ENCODE measurements around the genes PRKCSH, WDR83 and FBXW9.

GRCh38 chr19:11247304-11247888 is 8.0 kb downstream of the ANGPTL8 start:
- PRO-cap = bidirectional peak, plus-strand start at chr19:11247688, minus-strand start at chr19:11247447

GRCh38 chr19:11252918-11253381 is 9.4 kb downstream of the DOCK6 start:
- PRO-cap = no peak

GRCh38 chr19:11344277-11344958 is 1.6 kb downstream of the TMEM205 start:
- PRO-cap = no peak

DNA sequence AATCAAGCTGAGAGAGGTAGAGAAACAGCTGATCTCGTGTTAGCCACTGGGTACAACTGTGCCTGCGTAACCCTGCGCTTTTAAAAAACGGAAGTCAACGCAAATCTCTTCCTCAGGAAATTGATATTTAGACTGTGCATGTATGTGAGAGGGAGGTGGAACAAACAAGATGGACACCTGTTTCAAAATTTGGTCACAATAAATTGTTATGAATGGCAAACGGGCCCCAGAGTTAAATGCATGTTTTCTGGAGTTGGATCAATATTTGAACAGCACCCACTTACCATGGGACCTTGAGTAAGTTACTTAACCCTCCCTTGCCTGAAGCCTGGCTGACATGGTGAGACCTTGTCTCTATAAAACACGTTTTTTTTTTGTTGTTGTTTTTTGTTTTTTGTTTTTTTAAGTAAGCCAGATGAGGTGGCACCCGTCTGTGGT is 3.2 kb upstream of the EPOR start:
- PRO-cap = bidirectional peak, plus-strand start at position 141 of the sequence, minus-strand start at position 58 of the sequence

DNA sequence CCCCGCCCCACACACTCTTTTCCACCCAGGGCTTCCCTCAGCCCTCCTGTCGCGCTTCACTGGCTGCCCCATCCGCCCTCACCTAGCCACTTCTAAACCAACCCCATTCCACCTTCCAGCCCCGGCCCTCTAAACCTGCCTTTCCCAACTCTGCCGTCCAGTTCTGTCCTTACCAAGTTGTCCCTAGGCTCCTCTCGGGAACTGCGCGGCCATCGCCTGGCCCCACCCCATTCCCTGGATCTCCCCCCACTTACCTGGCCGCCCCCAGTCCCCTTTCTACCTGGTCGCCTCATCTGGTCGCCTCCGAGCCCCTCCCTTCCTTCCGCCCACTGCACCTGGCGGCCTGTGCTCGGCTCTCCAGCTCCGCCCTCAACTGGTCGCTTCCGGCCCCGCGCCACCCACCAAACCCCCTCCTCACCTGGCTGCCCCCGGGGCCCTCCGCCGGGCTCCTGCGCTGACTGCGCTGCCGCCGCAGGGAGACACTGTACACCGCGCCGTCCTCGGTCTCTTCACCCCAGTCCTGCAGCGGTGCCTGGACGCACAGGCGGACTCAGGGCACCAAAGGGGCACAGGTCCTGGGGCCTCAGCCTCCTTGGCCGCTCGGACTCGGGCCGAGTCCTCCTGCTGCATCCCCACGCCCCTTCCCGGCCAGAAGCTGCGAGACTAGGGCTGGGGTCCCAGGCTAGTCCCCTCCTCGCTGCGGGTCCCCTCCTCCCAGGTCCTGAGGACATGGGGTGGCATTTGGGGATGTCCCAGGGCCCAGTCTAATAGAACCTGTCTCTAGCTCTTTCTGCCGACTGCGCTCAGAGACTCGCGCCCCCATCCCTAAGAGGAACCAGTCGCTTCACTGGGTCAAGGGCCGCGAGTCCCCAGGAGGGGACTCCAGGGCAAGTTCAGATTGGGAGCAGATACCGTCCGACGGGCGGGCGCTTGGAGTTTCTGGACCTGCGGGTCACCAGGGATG is 579 bp downstream of the RGL3 start:
- PRO-cap = no peak

DNA sequence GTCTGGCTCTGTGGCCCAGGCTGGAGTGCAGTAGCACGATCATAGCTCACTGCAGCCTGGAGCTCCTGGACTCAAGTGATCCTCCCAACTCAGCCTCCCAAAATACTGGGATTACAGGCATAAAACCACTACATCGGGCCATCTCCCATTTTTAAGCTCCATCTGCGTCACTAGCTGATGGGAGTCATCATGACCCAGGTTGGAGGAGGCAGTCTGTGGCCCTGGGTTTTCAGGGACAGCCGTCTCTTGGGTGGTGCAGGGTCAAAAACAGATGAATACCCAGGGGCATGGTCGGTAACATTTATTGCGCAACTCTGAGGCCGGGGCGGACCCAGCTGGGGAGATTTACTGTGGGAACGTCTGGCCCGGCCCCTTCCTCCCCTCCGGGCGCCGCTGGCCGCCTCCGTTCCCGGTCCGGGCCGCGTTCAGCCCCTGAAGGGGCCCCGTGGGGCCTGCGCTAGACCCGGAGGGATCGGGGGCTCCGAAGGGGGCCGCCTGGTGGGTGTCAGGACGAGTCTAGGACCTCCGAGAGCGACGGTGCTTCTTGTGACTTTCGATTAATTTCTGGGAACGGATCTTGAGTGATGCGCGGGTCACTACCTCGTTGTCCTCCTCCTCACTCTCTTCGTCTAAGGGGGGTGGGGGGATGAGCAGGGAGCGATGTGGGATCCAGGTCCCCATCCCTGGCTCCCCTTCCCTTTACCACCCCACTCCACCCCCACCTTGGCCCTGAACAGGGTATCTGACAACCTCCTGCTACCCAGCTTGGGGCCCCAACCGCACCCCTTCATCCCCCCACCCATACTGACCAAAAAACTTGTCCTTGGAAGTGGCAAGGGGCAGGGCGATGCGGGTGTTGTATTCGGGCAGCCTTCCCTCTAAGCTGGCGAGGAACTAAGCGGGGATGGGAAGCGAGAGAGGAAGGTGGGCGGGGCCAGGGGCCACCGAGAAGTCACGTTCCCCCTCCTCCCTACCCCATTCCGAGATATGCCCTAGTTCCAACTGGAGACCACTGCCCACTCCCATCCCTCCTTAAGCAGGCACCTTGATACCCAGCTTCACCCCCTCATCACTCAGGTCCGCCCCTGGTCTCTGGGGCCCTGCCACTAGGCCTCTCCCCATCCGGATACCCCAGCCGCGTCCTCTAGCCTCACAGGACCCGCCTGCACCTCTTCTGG is 1.6 kb upstream of the RGL3 start:
- PRO-cap = bidirectional peak, plus-strand start at position 216 of the sequence, minus-strand start at position 77 of the sequence; unidirectional peak, minus-strand start at position 880 of the sequence

DNA sequence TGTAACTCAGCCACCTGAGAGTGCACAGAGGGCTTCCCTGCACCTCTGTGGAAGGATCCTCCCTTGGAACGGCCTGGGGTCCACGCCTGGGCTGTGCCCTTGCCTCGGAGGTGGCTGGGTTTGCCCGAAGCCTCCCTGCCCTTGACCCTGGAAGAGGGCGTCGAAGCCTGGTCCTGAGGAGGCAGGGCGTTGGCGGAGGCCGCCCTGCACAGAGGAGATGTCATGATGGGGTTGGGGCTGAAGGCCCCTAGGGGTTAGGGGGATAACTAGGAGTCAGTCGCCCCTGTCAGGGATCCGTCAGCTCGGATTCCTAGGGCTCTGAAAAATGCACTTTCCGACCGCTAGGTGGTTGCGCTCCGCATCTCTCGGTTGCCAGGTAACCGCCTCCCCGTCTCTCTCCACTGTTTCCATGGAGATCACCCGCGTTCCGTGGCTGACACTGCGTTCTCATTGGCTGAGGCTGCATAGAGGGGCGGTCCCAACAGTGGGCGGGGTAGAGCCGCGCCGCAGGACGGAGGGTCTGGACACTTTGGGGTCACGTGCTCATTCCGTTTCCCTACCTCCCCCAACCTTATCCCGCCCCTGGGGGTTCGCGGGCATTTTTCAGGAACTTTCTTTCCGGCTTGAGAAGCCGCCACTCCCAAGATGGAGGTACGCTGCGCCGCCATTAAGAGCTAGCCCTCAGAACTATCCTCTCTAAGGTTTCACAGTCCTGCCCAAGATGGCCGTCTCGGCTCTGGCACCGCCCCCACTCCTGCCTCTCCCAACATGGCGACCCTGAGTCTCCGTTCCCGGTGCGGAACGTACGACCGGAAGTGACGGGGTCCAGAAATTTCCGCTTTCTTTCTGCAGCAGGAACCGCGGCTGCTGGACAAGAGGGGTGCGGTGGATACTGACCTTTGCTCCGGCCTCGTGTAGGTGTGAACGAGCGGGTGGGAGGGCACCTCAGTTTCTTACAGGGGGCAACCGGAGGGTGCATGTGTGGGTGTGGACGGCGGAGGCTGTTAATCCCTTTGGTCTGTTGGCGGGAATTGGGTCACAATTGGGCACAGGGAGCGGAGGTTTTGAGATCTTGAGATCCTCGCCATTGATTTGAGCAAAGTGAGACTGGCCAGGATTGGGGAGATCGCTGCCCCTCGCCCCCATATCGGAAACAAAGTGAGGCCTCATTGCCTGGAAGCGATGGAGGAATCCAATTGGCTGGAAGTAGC is at the start of gene PRKCSH:
PRKCSH (plus strand) TSS at position 843 of the 1,211 bp plus-strand sequence.
- PRO-cap = bidirectional peak, plus-strand start at position 496 of the sequence, minus-strand start at position 320 of the sequence; bidirectional peak, plus-strand start at position 843 of the sequence, minus-strand start at position 691 of the sequence

GRCh38 chr19:11539469-11540452 is 1.1 kb downstream of the CNN1 start:
- PRO-cap = bidirectional peak, plus-strand start at chr19:11539985, minus-strand start at chr19:11539764

DNA sequence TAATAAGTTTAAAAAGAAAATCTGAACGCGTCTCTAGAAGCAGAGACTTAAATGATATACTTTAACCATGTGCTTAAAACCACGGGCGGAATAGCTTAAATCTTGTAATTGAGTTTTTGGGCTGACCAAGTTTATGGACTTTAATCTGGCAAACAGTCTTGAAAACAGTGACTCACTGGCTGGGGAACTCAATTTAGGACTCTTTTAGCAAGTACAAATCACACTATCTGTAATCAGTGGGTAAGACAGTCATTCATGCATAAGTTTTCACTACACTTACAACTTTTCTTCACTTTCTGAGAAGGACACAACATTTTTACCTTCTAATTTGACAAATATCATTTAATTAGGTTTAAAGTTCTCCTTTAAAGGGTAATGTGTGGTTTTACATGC is 26.8 kb downstream of the ZNF627 start:
- PRO-cap = no peak

DNA sequence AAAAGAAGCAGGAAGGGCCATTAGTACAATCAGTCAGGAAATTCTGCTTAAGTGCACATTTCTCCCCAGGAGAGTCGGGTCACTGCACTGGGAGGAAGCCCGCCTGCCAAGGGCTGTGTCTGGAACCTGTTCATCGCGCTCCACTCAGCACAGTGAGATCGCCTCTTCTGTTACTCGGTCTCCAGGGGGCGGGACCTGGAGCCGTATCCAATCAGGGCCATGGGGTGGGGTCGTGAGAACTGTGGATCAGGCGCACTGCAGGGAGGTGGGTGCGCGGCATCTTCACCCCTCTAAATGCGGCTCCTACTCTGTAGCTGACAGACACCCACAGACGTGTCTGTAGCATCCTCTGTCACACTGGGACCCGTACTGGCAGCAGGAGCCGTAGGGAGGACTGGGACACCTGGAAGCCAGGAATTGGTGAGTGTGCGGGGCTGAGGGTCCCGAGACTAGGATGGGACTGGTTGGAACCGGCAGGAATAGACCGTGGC is 64.9 kb downstream of the ZNF823 start:
- PRO-cap = bidirectional peak, plus-strand start at position 242 of the sequence, minus-strand start at position 146 of the sequence

GRCh38 chr19:11964035-11964307 is 869 bp upstream of the ZNF763 start:
- PRO-cap = no peak

GRCh38 chr19:11968492-11969021 is 3.7 kb downstream of the ZNF763 start:
- PRO-cap = no peak

DNA sequence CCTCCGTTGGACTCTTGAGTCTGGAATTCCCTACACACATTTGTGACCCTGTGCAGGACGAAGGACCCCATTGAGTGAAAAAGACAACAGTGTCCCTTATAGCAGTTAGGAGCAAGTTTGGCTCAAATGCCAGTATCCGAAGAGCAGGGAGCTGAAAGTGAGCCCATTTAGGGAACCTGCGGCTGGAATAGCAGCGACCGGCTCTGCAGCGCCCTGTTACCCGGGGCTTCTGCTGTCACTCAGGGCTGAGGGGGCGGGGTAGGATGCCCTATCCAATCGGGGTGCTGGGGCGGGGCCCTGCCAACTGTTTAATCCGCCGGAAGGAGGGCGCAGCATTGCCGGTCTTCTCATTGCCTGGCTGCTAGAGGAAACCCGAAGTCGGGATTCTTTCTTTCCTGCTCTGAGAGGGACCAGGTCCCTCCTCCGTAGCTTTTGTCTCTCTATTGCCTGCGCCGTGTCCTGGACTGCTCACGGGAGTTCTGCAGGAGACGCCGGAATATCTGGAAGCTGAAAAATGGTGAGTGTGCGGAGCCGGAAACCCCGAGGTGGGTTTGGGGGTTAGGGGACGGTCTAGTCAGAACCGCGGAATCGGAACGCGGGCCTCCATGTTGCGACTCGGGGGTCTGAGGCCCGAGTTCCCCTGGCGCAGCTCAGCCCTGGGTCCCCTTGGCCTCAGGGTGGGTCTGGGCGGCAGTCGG is 22.6 kb downstream of the ZNF763 start:
- PRO-cap = bidirectional peak, plus-strand start at position 350 of the sequence, minus-strand start at position 189 of the sequence

- PRO-cap = no peak
Measured at GRCh38 chr19:12195210-12195665, 32.3 kb downstream of the ZNF136 start.

- PRO-cap = bidirectional peak, plus-strand start at chr19:12294110, minus-strand start at chr19:12293931
Measured at GRCh38 chr19:12293527-12294275, 982 bp downstream of the ZNF44 start.

GRCh38 chr19:12330094-12330910 is 3.1 kb downstream of the ZNF563 start:
- PRO-cap = no peak

GRCh38 chr19:12666607-12667460 is at the start of gene WDR83:
TSS of gene WDR83 (plus strand) at chr19:12666807.
- PRO-cap = bidirectional peak, plus-strand start at chr19:12666807, minus-strand start at chr19:12666742

GRCh38 chr19:12696320-12697340 is at the start of gene FBXW9:
TSS of gene FBXW9 (minus strand) at chr19:12696631.
- PRO-cap = bidirectional peak, plus-strand start at chr19:12696684, minus-strand start at chr19:12696641

DNA sequence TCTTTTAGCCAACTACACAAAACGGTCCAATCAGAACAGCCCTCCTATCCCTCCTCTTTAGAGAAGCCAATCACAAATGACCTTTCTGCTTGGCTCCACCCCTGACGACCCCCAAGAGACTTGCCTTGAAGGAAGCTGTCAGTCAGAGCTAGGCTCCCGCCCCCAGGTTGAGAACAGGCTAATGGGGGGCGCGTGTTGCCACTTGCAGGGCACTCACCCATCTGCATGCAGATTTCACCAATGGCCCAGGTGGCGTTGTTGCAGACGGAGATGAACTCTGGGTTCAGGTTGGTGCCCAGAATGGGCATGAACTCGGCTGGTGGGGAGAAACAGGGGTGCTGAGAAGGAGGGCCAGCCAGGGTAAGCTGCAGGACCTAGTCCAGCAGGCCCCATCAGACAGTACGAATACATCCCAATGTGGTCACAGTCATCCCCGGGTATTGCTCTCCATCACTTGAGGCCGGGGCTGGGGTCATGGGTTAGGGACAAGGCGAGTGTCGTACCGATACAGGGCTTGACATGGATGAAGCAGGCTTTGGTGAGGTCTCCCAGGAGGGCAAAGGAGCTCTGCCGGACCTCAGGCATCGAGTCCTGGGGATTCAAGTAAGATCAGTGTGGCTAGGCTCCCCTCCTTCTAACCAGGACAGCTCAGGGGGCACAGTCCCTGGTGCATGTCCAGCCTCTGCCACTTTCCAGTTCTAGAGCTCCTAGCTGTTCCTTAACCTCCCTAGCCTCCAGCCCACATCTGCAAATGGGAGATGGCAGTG is 7.0 kb upstream of the FBXW9 start:
- PRO-cap = unidirectional peak, minus-strand start at position 459 of the sequence

DNA sequence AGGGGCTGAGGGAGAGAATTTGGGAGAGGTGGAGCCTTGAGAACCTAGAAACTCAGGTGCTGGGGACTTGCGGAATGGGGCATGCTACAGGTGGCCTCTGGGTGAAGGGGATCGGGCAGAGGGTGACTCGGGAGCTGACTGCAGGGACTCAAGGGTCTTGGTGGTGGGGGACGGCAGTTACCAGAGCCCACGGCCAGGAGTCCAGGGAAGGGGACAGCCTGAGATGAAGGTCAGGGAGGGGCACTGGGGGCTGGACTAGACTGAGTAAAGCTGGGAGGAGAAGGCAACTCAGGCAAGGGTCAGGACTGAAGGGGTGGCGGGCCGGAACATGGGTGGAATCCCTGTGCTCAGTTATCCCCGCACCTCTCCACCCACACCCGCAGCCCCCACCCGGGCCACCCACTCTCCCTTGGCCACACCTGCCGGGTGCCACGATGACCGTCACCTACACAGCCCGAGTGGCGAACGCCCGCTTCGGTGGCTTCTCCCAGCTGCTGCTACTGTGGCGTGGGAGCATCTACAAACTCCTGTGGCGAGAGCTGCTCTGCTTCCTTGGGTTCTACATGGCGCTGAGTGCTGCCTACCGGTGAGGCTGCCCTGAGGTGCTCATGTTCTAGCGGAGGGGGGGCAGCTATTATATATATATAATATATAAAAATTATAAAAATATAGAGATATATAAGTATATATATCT is 715 bp downstream of the BEST2 start:
- PRO-cap = no peak

Data from right common carotid artery plus branches (tissue), 1 donor.